Occipital lobe (tissue), 2 donors: ENCODE measurements around a stretch of chr2.

DNA sequence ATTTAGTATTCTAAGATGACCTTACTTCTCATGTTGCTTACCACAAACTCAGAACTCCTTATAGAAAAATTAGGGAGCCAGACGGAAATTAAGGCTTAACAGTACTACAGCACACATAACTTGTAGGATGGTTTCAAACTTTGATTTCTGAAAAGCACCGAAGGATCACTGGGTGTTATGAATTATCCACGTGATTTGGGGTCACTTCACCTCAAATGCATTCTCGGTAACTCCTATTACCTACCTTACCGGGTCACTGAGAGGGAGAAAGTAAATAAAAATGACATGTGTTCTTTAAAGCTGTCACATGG is 837 bp downstream of the DARS1 start:
- RAMPAGE, long total RNA, result no peak

DNA sequence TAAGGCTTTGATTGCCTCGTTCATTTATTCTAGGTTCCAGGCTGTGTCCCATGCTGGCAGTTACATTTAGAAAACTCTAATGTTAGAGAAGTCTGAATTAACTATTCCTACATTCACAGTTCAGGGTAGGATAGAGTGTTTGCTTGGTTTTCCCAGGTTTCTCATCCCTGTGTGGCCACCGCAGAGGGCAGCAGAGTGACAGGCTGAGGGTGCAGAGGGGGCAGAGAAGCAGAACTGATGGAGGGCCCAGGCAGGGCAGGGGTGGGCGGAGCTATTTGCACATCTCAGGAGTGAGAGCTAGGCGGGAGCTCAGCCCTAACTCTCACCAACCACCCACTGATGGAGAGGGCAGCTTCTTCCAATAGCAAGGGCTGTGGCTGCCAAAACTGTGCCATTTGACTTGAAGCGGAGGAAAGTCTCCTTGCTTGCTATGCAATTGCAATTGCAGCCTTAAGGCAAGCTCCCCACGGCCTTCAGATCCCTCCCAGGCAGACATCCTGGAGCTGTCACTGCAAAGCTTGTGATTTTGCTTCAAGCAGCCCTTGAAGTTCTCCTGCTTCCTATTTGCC is 11.9 kb upstream of the DARS1 start:
- RAMPAGE, long total RNA, result no peak

- RAMPAGE, long total RNA, result no peak
These were observed 760 bp downstream of the CXCR4 start for GRCh38 chr2:136116915-136117862.

DNA sequence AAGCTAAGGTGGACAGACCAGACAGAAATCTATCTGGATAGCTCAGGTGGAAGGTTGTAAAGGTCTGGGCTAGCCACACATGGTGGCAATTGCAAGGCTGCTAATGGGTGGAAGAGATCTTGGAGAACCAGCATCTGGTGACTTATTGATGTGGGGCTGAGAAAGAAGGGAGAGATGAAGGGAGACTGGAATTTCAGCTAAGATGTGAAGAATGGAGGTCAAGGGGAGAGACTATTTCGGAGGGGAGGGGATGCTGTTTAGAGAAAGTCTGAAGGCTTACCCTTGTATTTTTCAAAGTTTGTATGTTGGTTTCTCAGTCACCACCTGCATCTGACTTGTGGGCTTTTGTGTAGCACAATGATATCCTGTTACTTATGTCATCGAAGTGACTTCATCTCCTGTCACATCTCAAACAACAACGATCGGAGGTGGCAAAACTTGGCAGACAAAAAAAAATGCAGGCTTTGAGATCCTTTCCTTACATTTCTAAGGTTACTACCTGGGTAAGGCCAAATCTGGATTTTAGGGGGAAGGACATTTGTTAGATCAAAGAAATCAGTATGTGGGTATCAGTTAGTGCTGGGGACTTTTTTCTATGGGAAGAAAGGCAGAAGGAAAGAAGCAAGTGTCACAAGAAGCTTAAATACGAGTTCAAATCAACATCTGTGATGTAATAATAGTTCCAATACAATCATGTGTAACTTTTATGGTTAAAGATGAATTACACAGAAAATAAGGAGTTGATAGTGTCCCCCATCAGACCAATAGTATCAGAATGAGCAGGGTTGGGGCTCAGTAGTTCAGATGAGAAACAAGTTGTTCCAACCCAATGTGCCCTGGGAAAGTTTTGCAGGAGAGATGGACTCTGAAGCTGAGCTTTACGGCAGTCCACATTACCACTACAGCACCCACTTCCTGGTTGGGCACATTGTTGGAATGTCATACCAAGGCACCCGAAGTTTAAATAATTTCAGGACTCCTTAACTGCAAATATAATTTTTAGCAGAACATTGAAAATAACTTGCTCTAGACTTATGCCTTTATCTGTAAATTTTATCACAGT is 11.8 kb upstream of the CXCR4 start:
- RAMPAGE, long total RNA, result no peak

GRCh38 chr2:136132708-136133141 is 14.8 kb upstream of the CXCR4 start:
- RAMPAGE, long total RNA, result no peak

DNA sequence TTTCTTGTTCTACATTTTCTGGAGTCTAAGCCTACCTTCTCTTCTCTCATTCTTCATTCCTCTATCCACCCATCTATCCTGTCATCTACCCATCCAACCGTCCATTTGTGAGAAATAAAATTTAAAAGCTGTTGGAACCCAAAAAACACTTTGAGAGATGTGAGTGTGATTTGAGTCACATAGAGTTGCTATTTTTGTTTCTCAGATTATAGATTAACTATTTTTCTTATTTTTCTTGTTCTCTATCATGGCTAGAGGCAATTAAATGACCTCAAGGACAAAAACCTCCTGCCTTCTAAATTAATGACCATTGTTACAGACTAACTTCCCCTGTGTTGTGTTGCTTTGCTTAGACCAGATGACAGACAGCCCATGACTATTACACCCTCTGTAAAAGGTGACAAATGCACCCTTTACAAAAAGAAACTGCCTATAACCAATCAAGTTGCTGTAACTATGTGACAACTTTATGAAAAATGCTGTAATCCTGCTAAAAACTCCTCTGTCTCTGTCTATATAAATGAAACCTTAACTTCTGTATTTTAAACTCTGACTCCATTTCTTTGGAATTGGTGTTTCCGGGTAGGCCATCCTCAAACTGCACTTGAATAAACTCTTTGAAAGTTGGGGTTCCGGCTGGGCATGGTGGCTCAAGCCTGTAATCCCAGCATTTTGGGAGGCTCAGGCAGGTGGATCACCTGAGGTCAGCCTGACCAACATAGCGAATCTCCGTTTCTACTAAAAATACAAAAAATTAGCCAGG is 208.0 kb upstream of the CXCR4 start:
- RAMPAGE, long total RNA, result no peak

GRCh38 chr2:136378432-136378775 is 260.5 kb upstream of the CXCR4 start:
- RAMPAGE, long total RNA, result no peak

DNA sequence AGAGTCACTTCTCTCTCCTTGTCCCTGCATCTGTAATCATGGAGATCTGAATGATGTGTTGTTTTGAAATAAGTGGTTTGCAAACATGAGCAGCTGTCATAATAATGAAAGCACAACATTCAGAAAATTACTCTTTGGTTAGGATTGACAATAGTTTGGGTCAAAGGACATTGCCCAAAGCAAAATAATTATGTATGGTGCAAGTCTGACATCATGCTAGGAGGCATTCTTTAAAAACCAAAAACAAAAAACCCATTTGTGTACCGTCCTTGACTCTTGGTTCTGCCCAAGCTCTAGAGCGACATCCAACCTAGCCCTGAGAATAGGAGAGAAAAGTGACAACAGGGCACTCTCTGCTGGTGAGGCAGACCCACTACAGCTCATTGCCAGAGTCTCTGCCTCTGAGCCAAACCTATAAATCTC is 266.6 kb upstream of the CXCR4 start:
- RAMPAGE, long total RNA, result no peak

DNA sequence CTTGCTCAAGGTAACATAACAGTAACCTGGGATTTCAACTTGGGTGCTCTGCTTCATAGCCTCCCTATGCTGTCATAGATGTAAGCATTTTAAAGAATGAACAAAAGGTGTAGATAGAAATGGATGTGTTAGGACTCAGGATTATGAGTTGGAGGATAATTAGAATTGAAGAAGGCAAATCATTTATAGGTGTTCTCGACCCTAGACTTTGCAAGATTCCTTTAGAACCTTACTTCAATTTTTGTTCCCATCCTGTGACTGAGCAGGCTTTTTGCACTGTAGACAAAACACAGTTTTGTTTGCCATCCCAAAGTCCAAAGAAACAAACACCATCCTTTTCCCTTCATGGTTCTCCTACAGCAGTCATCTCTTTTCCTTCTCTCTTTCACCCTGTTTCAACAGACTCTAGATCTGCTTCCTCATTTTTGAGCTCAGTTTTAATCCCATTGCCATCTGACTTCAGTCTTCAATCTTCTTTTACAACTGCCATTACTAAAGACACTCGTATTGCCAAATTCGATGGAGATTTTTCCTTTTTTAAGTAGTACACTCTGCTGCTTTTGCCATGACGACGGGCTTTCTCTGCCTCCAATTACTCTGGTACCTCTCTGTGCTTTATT is 4.4 kb downstream of the HNMT start:
- RAMPAGE, long total RNA, result no peak

- RAMPAGE, long total RNA, result no peak
These were observed 1.2 kb downstream of the SPOPL start for GRCh38 chr2:138502800-138503076.

DNA sequence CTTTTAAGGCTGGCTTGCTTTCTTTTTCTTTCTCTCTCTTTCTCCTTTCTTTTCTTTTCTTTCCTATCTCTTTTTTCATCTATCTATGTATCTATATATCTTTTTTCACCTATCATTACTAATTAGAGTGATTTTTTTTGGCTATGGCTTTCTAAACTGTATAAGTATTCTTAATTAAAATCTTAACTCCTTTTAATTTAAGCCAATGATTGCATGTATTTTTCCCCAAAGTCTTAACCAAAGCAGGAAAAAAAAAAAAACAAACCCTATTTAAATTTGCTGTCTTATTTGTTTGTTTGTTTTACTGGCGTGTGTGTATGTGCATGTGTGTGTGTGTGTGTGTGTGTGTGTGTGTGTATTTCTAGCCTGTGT is 730.2 kb upstream of the NXPH2 start:
- RAMPAGE, long total RNA, result no peak

GRCh38 chr2:143793657-143793929 is 538.7 kb downstream of the GTDC1 start:
- RAMPAGE, long total RNA, result no peak

DNA sequence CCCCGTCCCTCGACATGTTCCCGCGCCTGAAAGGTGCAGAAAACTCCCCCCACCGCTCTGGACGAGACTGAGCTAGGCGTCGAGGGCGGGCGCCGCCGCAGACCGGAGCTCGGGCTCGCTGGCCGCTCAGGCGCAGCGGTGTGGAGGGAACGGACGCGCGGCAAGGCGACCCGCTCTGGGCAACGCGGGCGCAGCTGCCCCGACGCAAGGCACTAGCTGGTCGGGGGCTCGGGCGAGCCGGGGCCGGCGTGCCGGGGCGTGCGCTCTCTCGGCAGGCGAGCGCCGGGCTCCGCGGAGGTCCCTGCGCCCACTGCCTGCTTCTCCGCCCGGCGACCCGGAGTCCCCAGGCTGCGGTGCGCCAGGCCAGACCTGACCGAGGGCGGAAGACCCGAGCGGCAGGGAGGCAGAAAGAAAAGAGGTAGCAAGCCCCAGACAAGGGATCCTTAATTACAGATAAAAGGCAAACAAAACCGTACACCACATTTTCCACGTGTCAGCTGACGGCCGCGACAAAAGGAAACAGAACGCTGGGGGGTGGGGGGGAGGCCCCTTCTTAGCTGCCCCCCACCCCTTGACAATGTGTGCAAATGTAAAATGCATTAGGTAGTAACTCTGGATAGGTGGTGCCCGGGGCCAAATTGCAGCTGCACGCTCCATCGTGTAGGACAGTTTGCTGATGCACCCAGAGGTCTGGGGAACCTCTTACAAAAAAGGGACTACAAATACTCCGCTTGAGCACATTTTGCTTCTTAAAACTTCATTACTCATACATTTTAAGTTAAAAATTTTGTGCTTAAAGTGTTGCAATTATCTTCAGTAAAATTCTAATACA is 394.9 kb downstream of the GTDC1 start:
- RAMPAGE, long total RNA, result no peak

DNA sequence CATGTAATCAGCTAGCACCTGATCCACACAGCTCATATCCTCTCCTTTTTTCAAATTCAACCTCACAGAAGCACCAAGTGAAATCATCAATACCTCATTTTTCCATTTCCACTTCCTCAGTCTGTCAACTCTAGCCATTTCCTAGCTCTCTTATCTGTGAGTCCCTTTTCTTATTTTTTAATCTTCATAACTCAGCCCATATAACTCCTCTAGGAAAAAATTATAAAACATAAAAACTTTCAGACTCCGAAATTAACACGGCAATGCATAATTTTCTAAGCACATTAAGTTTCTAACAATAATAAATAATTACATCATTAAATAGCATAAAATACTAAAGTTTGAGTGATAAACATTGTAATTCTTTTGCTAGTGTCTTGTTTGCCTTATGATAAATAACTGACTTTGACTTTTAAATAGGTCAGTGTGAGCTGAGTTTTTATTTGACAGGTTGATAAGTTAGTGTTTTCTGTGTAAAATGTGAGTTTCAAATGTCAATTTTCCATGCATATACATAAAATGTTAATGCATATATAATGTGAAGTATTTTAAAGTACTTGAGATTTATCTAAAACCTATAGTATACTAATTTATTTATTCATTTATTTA is 215.0 kb downstream of the GTDC1 start:
- RAMPAGE, long total RNA, result no peak

DNA sequence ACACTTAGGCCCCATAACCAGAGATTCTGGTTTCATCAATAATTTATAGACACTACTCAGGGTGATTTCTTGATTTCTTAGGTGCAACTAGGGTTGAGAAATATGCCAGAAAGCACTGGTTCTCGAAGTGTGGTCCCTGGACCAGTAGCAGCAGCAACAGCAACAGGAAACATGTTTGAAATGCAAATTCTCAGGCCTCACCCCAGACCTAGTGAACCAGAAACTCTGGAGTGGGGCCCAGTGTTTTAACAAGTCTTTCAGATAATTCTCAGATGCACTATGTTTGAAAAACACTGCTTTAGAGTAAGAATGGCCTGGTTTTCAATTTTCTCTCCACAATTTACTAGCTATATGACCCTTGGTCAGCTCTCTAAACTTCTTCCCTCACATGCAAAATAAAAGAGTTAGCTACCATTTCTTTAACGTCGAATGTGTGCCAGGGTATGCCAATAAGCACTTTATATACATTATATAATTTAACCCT is 91.3 kb downstream of the GTDC1 start:
- RAMPAGE, long total RNA, result no peak

DNA sequence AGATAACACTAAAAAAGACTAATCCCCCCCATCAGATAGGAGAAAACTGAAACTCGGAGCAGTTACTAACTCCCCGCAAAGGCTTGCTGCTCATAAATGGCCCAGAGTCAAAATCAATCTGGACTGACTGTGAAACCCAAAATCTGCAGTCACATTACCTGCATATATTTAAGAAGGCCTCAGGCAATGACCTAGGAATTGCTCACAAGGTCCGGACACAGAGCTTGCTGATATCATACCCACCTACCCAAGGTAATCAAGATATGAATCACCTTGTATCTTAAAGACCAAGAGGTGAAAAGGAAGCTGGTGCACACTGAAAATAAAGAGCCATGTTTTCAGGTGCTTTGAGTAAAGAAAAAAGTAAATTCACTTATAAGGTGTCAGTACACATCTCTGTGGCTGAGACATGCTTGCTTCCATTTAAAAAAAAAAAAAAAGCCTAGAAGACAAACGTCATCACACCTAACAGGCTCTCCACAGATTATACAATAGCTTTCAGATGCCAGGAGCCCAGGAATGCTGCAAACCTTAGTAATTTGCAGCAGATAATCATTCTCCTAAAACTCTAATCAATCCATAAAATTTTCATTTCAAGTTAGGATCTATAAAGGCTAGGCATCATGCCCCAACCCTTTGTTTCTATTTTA is 7.8 kb downstream of the GTDC1 start:
- RAMPAGE, long total RNA, result no peak

DNA sequence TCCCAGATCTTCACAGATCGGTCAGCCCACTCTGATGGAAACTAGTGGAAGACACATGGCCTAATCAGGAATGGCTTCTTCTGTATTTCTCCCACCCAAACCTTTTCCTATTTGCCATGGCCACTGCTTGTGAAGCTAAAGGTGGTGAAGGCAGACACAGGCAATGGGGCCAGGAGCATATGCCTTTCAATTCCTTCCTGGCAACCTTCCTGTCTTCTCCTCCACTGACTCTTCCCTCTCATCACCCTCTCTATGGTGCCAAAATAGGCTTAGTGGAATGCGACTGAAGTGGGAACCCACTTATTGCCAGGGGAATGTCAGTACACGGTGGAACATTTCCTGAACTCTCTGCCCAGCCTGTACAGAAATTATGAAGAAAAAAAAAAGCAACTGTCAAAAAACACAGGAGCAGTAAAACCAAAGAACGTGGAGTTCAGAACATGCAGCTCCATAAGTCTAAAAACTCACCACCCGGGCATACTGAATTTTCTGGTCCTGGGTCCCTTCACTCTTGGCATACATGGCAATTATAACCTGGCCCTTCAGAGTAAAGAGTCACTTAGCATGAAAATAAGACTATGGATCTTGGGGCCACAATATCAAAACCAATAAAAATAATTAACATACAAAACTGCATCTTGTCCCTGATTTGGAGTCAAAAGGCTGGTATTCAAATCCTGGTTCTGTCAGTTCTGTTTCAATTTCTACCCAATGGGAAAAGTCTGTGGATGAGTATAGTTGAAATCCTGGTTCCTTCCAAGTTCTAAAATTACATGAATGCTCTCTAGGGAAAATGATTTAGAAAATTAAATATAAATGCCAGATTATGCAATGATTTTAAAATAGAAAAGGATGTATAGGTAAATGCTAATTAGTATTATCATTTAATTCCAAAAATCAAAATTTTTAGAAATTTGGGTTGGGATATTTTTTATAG is 35.2 kb downstream of the ZEB2 start:
- RAMPAGE, long total RNA, result no peak

GRCh38 chr2:144509577-144510167 is 10.2 kb downstream of the ZEB2 start:
- RAMPAGE, long total RNA, result no peak

DNA sequence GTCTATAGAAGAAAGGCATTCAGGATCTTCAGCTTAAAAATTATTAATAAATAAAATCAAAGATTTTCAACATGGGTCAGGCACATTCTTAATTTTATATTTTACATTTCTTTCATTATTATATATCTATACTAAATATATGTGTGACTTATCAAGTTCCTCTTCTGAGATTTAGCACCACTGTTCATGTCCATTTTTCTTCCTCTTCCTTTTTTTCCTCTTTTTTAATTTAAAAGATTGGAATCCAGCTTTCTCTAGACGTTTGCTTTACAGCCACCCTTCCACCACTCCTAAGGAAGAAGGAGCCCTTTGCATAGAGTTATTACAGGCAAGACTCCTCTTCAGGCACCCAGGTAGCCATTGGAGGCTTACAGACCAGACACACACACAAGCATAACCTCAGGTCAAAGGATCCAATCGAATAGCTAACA is 2.2 kb upstream of the ZEB2 start:
- RAMPAGE, long total RNA, result no peak

DNA sequence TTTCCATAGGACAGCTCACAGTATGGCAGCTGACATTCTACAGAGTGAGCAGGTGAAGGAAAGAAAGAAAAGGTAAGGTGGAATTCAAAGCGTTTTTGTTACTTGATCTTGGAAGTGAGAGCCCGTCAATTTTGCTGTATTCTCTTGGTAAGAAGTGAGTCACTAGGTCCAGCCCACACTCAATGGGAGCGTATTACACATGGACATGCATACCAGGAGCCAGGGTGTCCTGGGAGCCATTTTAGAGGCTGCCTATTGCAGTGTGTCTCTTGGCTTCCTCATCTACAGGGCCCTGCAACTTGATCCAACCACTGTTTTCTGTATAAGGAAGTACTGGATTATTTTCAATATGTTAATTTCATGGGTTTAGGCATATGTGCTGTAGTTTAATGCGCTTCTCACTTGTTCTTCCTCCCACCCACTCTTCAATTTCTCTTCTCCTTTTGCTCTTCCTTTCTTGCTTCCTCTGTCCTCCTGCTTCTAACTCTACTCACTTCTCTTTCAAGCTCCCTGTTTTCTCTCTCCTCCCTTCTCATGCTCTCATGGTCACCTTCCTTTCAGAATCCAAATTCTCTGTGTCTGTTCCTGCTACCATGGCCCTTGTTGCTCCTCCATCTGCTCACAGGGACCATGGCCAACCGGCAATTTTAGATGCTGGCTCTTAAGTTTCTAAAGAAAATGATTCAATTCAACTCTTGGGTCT is 151.8 kb upstream of the ZEB2 start:
- RAMPAGE, long total RNA, result no peak